Pericardium fibroblast (primary cell): ENCODE measurements around a stretch of chr2.

- RAMPAGE, long total RNA, result no peak
Observed at GRCh38 chr2:226754775-226755680, 44.6 kb downstream of the IRS1 start.

DNA sequence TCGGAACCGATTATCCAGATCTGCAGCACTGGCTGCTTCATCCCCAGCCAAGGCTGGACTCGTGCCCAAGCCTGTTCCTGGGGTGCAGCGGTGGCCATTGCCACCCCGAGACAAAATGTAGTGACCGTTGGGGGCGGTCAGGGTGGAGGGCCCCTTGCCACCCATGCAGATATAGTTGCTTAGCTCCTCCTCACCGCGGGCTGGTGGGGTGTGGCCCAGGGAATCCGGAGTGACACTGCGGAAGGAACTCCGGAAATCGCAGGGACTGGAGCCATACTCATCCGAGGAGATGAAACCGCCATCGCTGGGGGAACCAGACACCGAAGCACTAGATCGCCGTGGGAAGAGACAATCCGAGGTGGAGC lies 2.5 kb downstream of the IRS1 start:
- RAMPAGE, long total RNA, result no peak

DNA sequence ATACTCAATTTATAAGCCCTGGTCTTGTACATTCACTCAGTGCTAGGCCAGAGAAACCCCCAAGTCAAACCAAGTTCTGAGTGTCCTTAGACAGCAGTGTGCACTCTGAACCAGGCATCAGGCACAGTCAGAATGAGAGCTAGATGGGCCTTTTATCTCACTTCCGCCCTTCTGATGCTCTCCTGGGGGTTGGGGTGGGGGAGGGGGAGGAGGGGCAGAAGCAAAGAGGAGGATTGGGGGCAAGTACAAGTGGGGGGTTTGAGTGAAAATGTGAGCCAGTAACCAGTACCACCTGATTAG lies 148.8 kb downstream of the RHBDD1 start:
- RAMPAGE, long total RNA, result no peak

GRCh38 chr2:227338970-227339418 lies 13.9 kb downstream of the MFF start:
- RAMPAGE, long total RNA, result no peak

- RAMPAGE, long total RNA, result no peak
Observed at GRCh38 chr2:227370619-227371333, 8.3 kb downstream of the TM4SF20 start.

DNA sequence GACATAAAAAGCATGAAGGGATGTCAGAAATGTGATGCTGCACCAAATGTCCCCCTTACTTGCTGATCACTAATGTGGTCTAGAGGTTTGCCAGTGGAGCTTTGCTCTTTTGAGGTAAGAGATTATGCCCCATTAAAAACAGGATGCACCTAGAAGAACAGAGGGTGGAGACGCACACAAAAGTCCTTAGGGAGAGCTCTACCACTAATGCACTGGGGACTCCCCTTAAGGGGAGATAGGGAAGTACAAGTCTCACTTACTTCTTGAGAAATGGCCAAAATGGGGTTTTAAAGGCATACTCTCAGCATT lies 16.8 kb upstream of the SCYGR1 start:
- RAMPAGE, long total RNA, result no peak

GRCh38 chr2:227451204-227451719 lies 20.7 kb upstream of the AGFG1 start:
- RAMPAGE, long total RNA, result no peak

- RAMPAGE, long total RNA, result no peak
Observed at GRCh38 chr2:227472661-227473596, 973 bp downstream of the AGFG1 start.

- RAMPAGE, long total RNA, result no peak
Observed at GRCh38 chr2:227863957-227864442, 7.4 kb upstream of the DAW1 start.

- RAMPAGE, long total RNA, result no peak
Observed at GRCh38 chr2:227953270-227953552, 81.8 kb downstream of the DAW1 start.

- RAMPAGE, long total RNA, result no peak
Observed at GRCh38 chr2:228179968-228181162, 1.1 kb downstream of the SPHKAP start.

DNA sequence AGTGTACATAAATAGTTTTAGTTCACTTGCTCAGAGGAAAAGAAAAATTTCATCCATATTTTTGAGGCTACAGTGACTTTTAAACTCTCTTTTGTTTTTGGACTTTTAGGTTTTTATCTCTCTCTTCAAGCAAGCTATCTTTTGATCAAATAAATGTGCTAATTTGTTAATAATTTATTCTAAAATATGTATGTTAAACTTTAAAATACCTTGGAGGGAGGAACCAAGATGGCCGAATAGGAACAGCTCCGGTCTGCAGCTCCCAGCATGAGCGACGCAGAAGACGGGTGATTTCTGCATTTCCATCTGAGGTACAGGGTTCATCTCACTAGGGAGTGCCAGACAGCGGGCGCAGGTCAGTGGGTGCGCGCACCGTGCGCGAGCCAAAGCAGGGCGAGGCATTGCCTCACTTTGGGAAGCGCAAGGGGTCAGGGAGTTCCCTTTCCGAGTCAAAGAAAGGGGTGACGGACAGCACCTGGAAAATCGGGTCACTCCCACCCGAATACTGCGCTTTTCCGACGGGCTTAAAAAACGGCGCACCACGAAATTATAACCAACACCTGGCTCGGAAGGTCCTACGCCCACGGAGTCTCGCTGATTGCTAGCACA lies 386.7 kb upstream of the SPHKAP start:
- RAMPAGE, long total RNA, result no peak

- RAMPAGE, long total RNA, result no peak
Observed at GRCh38 chr2:228611122-228611719, 429.7 kb upstream of the SPHKAP start.

- RAMPAGE, long total RNA, result no peak
Observed at GRCh38 chr2:229116788-229117266, 154.3 kb downstream of the PID1 start.

GRCh38 chr2:229117267-229118256 lies 153.5 kb downstream of the PID1 start:
- RAMPAGE, long total RNA, result no peak

- RAMPAGE, long total RNA, result no peak
Observed at GRCh38 chr2:229182715-229183340, 88.3 kb downstream of the PID1 start.

DNA sequence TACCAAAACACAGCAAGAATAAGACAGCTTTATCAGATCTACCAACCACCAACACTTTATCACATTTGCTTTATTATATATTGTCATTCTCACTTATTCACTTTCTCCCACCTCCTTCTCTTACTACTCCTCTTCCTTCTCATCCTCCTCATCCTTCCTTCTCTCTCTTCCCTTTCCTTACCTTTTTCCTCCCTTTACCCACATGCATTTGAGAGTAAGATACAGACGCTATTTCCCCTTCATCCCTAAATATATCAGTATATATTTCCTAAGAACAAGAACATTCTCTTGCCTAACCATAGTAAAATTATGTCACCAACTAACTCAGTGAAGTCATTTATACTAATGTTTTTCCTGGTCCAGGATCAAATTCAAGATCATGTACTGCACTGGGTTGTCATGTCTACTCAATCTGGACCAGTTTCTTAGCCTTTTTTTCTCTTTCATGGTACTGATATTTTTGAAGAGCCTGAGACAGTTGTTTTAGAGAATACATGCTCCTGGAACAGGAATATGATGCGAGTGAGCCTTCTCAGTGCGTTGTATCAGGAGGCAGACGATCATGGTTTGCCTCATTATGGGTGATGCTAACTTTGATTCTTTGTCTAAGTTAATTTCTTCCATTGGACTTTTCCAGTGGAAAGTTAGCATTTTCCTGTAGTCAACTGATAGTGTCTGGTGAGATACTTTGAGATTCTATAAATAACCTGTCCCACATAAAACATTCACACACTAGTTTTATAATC lies 23.1 kb downstream of the PID1 start:
- RAMPAGE, long total RNA, result no peak

DNA sequence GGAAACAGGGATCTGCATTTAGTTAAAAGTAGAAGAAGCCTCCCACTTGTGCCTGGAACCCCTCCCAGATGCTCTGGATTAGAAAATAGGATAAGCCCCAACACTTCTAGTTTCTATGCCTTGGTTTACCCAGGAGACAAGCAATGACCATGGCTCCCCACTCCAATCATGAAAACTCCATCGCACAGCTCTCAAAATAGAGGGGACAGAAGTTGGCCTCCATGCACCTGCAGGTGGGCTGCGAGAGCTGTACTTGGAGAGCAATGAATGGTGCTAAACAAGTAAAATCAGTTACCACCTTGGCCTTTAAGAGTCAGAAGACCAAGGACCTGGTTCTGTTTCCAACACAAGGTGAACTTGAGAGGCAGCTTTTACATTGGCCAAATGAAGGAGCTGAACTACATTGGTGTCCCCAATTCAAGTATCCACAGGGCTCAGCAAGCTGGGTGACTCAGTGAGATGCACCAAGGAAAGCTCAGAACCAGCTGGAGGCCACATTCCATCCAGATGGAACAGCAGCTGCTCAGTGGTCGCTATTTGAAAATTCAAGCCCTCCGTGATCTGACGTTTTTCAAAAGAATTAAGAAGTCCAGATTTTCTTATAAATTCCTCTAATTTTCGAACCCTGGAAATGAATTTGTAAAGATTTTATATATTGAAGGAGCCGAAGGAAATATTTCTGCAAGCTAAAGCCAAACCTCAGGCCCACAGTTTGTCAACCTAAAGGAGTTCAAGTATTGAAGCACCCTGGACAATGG lies 15.2 kb downstream of the PID1 start:
- RAMPAGE, long total RNA, result no peak

DNA sequence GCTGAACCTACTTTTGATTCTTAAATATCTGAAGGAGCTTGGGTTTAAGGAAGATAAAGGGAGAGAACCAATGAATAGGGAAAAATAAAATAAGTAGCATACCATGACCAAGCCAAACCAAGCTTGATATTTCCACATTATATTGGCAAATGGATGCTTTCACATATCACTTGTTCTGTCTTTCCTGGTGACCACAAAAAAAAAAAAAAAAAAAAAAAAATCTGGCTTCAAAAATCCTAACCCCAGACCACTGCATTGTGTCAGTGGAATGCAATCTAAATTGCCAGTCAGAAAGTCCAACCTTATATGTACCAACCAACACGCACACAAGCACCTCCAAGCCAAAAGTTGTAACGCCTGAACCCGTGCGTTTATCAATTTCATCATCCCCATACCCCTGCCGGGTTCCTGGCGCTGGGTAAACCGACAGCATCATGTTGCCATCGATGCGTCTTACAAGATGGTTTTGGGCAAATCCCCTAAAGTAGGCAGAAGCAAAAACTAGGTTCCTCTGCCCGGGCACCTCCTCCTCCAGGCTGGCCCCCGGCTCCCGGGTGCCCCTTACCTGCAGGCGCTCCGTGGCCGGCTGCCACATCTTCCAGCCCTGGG lies 534 bp downstream of the PID1 start:
- RAMPAGE, long total RNA, result no peak

GRCh38 chr2:229415855-229416877 lies 145.1 kb upstream of the PID1 start:
- RAMPAGE, long total RNA, result no peak